BE2C (cell line): ENCODE results near the gene FCSK.

- RRBS, result no CpG with 5 or more reads among the region's 11 CpGs
Observed at GRCh38 chr16:68643841-68644277, 1.3 kb upstream of the CDH3 start.

GRCh38 chr16:68972601-68973272 lies 129.4 kb downstream of the TANGO6 start:
- RRBS, result no CpG with 5 or more reads among the region's 4 CpGs

- RRBS, result 89% methylated on average over 5 of the region's 43 CpGs
Observed at GRCh38 chr16:69320607-69321818, 9.4 kb downstream of the PDF start.

DNA sequence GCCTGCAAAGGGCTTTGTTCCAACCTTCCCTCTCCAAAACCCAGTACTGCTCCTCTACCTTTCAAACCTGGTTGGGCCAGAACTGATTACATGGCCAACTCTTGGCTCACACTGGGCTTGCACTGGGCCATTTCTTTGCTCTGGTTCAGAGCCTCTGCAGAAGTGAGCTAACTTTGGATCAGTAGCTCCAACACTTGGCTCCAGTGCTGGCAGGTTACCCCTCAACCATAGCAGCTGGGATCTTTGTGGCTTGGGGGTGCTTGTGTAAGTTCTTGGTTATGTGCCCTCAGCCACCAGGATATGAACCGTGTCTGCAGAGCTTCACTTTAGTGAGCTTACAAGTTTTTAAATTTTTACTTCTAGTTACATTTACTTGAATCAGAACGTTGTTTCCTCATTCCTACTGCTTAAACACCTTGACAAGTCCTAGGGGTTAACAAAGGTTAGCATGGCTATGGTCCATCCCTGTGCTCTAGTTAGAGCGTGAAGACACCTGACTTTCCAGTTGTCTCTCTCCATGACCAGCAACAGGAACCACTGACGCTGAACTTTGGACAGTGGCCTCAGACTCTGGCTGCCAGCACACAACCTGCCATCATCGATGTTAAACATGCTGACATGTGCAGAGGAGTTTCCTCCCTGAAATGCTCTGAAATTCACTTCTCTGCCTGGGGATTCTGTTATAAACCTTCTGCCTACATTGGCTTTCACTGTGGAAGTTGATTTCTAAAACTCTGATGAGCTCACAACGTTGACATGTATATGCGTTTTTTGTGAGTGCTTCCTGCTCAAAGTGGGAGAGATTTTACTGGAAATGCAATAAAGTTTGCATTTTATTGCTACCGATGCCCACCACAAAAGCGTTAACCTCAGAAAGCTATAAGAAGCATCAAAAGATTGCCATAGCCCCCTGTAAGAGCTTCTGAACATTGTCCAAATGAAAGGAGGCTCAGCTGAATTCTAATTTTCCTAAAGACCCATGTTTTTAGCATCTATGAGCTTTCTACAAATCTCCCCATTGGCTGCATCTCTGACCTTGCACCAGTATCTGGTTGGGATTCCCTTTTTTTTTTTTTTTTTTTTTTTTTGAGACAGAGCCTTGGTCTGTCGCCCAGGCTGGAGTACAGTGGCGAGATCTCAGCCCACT lies 3.9 kb downstream of the PDF start:
- RRBS, result no CpG with 5 or more reads among the region's 11 CpGs

DNA sequence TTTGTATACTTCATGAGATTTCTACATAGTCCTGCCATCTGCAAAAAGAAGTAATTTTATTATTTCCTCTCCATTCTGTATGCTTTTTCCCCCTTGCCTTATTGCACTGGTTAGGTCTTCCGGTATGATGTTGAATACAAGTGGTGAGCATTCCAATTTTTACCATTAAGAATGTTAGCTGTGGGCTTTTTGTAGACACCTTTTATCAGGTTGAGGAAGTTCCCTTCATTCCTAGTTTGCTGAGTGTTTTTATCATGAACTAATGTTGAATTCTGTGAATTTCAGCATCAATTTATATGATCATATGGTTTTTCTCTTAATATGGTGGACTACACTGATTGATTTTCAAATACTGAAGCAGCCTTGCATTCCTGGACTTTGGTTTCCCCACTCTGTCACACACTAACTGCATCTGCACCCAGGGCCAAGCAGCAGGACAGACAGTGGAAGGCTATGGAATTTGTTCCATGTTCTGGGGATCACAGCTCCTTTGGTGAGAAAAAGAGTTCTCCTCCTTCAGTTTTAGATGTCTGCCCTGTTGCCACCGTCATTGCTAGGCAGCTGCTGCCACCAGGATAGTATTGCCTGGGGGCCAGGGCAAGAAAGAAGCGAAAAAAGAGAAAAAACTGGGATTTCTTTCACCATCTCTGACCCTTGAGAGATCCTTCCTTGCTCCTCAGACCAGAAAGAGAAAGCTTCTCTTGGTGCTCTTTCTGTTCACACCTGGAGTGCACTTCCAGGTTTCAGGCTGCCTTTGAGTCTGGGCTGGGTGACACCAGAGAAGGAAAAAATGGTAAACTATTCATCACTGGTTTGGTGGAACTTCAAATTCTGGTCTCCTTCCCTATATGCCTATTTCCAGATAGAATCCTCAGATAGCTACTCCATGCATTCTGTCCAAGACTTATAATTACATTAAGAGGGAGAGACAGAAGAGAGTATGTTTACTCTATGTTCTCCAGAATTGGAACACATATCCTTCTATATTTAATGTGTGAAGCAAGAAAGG lies 7.7 kb downstream of the TERF2 start:
- RRBS, result no CpG with 5 or more reads among the region's 3 CpGs

DNA sequence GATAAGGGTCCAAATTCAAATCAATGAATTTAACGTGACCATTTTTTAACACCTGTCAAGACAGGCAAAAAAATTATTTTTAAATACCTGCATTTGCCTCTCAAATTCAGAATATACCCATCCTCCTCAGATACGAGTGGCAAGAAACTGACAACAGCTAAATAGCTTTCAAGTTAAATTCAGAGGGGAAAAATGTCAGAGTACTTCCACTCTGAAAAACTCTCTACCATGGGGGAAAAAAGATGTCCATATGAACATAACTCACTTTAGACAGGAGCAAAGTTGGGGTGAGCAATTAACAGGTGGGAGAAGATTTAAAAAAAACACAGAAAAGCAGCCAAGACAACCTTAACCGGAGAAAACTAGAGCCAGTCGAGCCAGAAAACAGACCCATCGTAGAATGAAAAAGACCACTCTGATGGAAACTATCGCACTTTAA lies 921 bp downstream of the TERF2 start:
- RRBS, result no CpG with 5 or more reads among the region's 6 CpGs

DNA sequence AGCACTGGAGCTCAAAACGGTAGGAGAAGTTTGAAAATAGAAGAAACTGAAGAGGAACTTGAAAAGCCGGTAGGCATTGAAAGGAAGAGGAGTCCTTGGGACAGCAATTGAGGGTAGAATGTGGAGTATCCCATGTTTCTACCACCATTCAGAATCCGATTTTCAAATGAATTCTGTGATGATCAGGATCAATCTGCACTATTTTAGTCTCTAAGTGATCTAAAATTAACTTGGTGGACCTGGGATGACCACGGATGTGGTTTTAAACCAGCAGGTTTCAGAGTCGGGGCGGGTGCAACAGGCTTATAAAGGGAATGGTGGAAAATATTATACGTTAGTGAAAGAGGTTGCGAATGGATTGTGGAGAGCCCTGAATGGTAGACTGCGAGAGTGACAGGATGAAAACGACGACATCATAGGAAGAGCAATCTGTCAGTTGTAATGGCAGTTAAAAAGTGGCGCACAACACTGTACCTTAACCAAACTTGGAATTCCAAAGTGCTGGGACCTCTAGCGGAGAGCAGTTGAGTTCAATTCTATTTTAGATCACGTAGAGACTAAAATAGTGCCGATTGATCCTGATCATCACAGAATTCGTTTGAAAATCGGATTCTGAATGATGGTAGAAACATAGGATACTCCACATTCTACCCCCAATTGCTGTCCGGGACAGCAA lies 1.3 kb upstream of the CYB5B start:
- RRBS, result 99% methylated on average over 1 of the region's 18 CpGs

GRCh38 chr16:69445040-69445508 lies 20.7 kb downstream of the CYB5B start:
- RRBS, result no CpG with 5 or more reads among the region's 1 CpG

GRCh38 chr16:69564727-69565326 lies 939 bp upstream of the NFAT5 start:
- RRBS, result no CpG with 5 or more reads among the region's 11 CpGs

- RRBS, result 1% methylated on average over 34 of the region's 82 CpGs
Observed at GRCh38 chr16:69566088-69566789, 473 bp downstream of the NFAT5 start.

GRCh38 chr16:69613340-69613851 lies 47.6 kb downstream of the NFAT5 start:
- RRBS, result no CpG with 5 or more reads among the region's 1 CpG

GRCh38 chr16:69646764-69647454 lies 79.5 kb downstream of the NQO1 start:
- RRBS, result no CpG with 5 or more reads among the region's 9 CpGs

- RRBS, result no CpG with 5 or more reads among the region's 12 CpGs
Observed at GRCh38 chr16:69823668-69824231, 61.6 kb downstream of the WWP2 start.

GRCh38 chr16:69861339-69862203 lies 89.6 kb upstream of the CLEC18A start:
- RRBS, result no CpG with 5 or more reads among the region's 14 CpGs

DNA sequence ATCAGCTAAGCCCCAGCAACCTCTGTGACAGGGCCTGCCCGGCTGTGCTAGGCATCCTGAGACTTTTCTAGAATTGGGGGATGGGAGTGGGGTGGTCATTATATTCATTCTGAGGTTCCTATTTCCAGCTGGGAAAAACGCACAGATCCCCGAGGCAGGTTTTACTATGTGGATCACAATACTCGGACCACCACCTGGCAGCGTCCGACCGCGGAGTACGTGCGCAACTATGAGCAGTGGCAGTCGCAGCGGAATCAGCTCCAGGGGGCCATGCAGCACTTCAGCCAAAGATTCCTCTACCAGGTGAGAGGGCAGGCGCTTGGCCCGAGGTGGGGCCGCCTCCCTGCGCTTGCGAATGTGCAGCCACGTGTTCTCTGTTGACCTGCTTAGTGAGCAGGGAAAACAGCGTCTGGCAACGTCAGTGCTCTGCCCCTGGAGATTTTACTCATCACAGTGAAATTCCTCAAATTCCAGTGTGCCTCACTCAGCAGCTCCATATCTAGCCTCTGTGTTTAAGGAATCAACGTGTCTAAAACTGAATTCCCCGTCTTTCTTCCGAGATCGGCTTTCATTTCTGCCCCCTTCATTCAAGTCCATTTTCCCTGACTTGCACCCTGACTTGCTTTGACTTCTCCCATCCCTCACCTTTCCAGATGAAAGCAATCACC lies 33.4 kb upstream of the CLEC18A start:
- RRBS, result no CpG with 5 or more reads among the region's 24 CpGs

GRCh38 chr16:70381902-70382518 lies 35.3 kb downstream of the DDX19A start:
- RRBS, result no CpG with 5 or more reads among the region's 20 CpGs

DNA sequence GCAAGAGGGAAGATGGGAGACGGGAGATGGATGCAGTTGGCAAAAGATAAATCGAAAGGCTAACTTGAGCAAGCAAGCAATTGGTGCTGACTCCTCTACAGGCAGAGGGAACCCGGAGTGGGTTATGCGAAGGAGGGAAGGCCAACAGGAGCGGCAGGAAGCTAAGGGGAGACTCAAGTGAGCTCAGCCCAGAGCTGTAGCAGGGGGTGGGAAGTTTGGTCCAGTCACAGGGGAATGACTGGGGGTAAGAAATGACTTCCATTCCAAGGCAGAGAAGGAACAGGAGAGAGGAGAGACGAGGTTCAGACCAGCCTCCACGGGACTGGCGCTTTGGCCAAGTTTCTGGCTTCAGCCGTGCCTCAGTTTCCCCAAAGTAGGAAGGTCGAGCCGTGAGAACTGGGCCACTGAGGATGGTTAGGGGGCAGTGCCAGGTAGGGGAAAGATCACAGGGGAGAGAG lies 827 bp downstream of the ST3GAL2 start:
- RRBS, result no CpG with 5 or more reads among the region's 11 CpGs

- RRBS, result 2% methylated on average over 48 of the region's 77 CpGs
Observed at GRCh38 chr16:70454005-70455117, at the start of gene FCSK. TSS of gene FCSK (plus strand) at chr16:70454595.

GRCh38 chr16:70564916-70565620 lies 41.5 kb downstream of the SF3B3 start:
- RRBS, result no CpG with 5 or more reads among the region's 8 CpGs

DNA sequence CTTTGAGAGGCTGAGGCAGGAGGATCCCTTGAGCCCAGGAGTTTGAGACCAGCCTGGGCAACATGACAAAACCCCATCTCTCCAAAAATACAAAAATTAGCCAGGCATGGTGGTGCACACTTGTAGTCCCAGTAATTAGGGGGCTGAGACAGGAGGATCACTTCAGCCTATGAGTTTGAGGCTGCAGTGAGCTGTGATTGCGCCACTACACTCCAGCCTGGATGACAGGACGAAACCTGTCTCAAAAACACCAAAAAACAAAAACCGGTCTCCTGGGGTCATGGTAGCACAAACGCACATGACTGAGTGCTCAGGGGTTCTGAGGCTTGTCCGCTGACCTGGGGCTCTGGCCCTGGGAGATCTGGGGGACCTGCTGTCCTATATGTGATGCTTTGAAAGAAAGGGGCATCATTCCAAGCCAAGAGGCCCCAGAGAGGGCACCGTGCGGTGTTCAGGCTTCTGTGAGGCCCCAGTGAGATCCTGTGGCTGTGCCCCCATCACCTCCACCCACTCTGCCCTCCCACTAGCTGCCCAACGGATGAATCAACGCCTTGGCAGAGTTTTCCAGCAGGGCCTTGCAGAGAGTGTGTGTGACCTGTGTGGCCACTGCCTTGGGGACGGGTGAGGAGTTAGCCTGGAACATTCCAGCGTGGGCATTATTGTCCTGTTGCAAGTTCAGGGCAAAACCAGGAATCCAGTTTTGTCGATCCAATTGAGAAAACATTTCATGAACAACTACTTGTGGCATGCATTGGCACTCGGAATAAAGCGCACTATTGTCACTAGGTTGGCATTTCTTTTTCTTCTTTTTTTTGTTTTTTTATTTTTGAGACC lies 53.5 kb downstream of the SF3B3 start:
- RRBS, result no CpG with 5 or more reads among the region's 14 CpGs